BE2C (cell line): Measurements from ENCODE around the gene EXOC3L4.

DNA sequence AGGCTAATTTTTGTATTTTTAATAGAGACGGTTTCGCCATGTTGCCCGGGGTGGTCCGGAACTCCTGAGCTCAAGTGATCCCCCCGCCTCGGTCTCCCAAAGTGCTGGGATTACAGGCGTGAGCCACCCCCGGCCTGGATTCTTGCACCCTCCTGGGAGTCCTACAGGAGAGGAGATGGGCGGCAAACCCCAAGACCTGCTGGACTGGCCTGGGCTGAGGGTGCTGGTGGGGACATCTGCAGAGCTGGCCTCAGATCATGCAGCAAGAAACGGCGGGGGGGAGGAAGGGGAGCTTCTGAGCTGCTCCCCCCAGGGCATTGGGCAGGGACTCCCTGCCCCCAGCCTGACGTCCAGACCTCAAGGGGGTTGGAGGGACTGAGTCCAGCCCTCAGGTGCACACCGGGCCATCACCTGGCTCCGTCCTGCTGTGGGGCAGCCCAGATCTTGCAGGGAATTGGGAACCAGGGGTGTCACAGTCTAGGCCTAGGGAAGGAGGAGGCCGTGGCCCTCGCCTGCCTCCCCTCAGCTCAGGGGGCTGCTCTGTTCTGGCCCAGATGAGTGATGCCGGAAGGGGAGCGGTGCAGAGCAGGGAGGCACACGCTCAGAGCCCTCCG is 9.1 kb upstream of the AMN start:
- RRBS, result no CpG with 5 or more reads among the region's 20 CpGs

DNA sequence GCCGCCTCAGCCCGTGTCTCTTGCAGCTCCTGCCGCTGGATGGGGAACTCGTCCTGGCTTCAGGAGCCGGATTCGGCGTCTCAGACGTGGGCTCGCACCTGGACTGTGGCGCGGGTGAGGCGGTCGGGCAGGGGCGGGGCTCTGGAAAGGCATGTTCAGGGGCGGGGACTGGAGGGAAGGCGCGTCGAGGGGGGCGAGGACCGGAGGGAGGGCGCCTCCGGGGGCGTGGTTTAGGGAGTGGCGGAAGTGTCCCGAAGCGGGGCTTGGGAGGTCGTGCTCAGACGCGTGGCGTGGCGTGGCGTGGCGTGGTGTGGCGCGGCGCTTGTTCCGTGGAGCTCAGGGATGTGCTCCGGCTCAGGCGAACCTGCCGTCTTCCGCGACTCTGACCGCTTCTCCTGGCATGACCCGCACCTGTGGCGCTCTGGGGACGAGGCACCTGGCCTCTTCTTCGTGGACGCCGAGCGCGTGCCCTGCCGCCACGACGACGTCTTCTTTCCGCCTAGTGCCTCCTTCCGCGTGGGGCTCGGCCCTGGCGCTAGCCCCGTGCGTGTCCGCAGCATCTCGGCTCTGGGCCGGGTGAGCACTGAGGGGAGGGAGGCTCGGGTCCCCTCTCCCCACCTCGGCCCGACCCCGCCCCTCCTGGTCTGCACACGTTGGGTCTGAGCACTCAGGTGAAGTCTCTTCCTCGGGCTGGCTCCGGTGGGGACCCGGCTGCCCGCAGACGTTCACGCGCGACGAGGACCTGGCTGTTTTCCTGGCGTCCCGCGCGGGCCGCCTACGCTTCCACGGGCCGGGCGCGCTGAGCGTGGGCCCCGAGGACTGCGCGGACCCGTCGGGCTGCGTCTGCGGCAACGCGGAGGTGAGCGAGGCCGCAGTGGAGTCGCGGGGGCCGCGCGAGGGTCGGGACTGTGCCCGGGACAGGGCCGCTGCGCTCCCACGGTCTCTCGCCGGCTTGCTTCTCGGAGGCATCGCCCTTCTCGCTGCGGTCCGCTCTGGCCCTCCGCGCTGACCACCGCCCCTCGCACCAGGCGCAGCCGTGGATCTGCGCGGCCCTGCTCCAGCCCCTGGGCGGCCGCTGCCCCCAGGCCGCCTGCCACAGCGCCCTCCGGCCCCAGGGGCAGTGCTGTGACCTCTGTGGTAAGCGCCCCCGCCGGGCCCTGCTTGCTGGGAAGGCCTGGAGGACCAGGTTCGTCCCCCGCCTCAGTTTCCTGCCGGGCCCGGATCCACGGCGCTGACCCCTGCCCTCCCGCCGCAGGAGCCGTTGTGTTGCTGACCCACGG is 6.4 kb downstream of the AMN start:
- RRBS, result 24% methylated on average over 33 of the region's 144 CpGs

- RRBS, result no CpG with 5 or more reads among the region's 18 CpGs
Measured at GRCh38 chr14:102946560-102946970, 24.1 kb downstream of the AMN start.

DNA sequence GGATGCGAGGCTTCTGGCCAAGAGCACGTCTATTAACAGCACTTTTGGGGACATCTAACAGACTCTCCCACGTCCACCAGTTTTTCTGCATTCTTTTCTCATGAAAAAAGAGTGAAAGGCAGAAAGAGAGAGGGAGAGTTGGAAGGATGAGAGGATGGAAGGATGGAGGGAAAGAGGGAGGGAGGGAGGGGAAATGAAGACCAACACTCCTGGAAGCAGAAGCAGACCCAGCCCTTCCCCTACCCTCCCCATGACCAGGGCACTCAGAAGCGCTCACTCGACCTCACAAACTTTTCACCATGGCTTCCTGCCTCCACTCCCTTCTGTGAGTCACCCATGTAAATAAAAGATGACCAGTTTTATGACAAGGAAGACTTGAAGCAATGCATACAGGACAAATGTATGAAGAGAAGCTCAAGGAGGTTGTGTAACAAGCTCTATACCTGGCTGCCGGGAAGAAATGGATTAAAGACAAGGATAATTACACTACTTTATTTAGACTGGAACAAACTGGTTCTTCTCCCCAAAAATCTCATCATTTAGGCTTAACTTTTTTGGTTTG is 63.9 kb downstream of the CDC42BPB start:
- RRBS, result no CpG with 5 or more reads among the region's 6 CpGs

DNA sequence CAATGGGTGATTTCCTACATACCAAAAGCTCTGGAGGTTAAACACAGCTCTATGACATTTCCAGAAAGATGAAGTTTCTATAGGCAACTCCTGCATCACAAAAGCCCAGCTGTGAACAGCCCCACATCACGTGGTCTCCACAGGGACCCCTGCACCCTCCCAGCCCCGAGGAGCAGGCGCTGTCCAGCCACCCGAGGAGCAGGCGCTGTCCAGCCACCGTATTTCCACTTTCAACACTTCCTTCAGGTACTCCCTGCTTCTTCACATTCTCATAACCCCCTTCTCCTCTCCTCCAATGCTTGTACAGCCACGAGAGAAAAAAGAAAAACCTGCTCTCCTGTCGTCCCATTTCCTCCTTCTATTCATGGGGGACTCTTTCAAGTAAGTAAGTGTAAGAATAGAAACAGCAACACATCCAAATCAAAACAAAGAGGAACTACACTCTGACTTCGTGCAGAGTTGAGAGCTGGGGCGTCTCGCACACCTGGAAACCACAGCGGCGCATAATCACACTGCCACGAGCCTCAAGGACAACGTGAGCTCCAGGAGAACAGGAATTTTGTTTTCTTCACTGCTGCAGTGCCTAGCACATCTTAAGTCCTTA is 11.9 kb downstream of the CDC42BPB start:
- RRBS, result no CpG with 5 or more reads among the region's 15 CpGs

DNA sequence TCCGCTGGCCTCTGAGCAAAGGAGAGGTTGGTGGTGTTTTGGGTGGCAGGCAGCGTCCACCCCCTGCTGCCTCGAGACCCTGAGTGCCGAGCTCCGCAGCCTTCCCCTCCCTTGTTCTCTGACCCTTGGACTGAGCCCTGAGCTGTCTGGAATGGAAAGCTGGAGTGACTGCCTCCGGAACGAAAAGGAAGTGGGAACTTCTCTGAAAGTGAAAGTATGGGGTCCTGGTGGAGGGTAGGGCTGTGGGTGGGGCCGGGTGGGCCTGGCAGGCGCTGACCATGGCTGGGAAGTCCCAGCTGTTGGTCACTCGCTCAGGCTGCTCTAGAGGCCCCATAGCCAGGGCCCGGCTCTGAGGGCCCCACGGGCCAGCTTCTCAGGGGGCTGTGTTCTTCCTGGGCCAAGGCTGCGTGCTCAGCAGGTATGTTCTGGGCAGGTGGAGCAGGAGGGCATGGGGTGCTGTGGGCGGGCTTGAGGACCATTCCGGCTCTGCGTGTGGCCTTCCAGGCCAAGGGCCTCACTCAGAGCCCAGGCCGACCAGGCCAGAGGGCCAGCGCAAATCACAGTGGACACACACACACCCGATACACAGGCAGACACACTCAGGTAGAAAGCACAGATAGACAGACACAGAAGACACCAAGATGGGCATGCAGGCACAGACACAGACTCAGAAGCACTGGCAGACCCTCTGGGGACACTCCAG is at the start of gene EXOC3L4:
Gene EXOC3L4, plus strand, starts transcription at position 303 of the 703 bp plus-strand sequence.
- RRBS, result 80% methylated on average over 5 of the region's 19 CpGs

DNA sequence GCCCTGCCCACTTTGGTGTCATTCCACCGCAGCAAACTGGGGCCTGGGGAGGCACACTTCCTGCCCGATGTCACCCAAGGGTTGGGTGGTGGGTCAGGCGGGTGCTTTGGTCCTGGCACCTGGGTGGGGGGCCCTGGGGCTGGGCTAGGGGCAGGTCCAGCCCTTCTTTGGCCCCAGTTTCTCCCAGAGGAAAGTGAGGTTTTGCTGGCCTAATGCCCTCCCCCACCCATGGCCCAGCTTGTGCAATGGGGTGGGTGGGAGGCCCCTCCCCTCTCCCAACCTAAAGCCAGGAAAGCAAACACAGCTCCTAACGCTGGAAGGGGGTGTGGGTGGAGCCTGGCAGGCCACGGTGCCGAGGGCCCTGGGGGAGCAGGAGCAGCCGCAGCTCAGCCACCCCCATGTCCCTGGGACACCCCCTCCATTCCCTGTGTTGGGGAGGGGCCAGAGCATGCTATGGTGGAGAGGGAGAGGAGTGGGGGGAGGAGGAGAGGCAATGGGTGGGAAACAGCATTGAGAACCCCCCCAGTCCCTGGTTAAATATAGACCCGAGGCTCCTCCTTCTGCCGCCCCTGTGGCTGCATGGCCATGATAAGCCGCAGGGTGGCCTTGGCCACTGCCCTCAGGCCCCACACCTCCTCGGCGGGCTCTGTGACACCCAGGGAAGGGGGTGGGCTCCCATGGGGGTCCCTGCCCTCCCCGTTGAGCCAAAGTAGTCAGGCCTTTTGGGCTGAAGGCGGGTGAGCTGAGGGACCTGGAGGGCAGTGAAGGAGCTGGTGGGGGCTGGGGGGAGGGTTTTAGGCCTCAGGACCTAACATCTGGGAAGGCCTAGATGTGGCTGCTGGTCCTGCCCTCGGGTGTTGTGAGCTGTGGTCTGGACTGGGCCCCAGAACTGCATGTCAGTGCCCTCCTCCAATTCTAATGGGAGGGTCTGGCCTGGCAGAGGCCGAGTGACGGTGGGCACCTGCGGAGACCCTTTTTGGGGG is 4.8 kb downstream of the EXOC3L4 start:
- RRBS, result no CpG with 5 or more reads among the region's 18 CpGs

DNA sequence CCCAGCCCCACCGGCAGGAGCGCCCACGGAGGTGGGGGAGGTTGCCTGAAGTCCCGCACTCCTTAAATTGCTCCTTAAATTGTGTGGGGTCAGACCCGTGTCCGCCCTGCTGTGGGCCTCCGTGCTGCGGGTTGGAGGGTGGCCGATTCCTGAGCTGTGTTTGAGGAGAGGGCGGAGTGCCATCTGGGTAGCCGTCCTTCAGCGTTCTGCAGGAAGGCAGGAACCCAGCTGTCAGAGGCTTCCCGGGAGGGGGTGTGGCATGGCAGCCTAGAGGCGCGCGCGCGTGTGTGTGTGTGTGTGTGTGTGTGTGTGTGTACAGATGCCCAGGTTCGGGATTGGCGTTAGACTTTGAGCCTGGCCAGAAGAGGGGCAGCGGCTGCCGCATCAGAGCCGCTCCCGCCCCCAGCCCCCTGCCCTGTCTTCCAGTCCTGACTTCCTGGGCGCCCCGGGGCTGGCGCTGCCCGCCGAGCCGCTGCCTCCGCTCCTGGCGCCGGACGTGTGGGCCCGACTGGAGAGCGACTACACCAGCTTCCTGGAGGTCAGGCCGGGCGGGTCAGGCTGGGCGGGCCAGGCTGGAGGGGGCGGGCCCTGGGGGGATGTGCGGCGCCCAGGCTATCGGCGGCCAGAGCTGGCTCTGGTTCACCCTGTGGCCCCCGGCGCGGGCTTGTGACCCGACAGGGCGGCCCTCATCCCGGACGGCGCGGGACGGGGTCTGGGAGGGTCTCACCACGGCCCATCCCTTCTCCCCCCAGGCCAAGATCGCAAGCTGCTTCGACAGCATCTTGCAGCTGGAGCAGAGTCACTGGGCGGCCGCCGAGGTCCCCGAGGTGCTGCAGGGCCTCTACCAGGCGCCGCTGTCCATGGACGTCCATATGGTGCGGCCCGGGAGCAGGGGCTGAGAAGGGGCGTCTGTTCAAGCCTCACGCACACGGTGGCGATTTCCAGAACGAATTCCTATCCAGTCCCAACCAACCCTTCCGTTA is 9.3 kb downstream of the EXOC3L4 start:
- RRBS, result 5% methylated on average over 20 of the region's 72 CpGs

DNA sequence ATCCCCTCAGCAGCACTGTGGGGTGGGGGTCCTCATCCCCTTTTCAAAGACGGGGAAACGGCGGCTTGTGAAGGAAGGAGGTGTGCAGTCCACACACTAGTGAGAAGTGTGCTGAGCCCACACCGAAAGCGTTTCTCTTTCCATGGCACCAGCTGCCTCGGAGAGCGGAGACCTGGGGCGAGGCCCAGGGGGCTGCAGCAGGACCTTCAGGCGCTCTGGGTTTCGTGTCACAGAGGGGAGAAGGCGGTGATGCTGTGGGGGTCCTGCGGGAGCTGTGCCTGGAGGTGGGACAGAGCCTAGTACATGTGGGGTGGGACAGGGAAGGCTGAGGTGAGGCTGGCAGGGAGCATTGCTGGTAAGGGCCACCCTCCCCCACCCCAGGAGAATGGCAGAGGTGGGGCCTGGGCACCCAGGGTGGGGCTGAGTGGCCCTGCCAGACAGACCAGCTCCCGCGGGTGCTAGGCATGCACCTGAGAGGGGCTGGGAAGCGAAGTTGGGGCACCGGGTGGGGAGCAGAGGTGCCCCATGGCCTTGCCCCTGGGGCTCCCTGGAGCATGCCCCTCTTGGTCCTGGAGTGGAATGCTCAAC is 1.1 kb downstream of the TNFAIP2 start:
- RRBS, result no CpG with 5 or more reads among the region's 16 CpGs

DNA sequence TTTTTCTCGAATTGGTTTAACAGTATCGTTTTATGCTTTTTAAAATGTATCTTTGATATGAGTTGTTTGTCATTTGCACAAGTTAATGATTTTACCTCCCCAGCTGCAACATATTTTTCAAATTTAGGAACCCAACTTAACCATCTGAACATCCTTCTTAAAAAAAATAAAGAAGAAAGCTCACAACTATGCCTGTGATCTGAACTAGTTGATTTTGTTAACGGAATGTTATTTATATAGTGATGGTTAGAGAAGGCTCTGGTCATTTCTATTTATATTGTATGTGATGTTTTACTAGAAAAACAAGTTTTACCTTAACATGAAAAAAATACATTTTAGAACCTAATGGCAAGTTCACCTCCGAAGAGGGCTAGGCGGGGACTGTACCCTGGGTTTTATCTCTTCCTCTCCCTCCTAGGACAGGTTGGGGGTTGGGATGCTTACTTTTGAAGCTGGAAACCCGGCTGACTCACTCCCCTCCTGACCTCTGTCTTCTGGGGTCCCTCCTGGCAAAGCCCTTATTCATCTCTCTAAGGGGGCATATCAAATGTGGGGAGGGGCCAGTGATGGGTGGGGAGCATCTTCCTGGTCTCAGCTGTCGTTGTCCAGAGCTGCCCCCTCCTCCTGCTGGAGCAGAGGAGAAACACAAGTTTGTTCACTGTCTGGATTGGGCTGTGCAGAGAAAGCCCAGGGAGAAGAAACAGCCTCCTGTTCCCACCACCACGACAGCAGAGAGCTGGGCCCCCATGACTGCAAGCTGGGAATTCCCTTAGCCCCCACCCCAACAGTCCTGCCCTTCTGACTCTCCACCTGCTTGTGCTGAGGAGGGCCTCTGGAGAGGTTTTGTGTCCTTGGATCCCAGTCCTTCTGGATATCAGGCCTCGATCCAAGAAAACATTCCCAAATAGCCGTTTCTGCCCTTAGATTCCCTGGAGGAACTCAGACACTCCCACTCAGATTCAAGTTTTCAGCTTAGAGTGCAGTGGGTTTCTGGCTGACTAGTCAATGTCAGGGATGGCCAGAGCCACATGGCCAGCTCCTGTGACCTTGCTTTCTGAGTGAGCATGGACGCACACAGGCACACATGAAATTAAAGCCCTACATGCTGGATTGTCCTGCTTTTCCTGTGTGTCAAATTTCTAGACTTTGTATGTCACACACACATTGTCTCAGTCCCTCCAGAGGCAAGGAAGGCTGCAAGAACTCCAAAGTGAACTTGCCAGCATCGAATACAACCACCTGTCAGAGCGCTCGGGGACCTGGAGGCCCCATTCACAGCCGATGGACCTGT is 85.9 kb downstream of the TNFAIP2 start:
- RRBS, result no CpG with 5 or more reads among the region's 15 CpGs

- RRBS, result no CpG with 5 or more reads among the region's 5 CpGs
Measured at GRCh38 chr14:103255477-103255855, 78.6 kb upstream of the EIF5 start.

- RRBS, result no CpG with 5 or more reads among the region's 3 CpGs
Measured at GRCh38 chr14:103341545-103341988, 7.5 kb downstream of the EIF5 start.

DNA sequence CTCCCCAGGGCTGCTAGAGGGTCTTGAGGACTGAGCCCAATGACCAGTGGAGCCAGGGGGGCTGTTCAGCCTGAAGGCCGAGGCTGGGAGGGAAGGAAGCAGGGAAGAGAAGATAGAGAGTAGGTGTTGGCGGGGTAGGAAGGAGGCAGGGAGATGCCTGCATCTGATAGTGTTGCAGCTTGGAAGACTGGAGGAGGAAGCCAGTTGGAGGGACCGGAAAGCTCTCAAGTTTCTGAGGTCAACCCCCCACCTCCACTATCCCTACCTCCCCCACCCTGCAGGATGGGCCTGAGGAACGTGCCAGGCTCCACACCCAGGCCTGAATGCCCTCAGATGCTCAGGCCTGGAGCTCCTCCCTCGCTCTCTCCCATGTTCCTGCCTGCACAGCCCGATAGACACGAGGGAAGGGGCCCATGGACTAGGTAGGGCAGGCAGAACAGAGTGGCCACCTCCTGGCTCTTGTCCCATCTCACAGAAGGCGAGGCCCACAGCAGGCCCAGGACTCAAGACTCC is 3.5 kb downstream of the CKB start:
- RRBS, result no CpG with 5 or more reads among the region's 8 CpGs

- RRBS, result no CpG with 5 or more reads among the region's 18 CpGs
Measured at GRCh38 chr14:103525057-103525895, 2.6 kb upstream of the CKB start.

GRCh38 chr14:103526692-103526927 is 2.4 kb upstream of the TRMT61A start:
- RRBS, result no CpG with 5 or more reads among the region's 3 CpGs

GRCh38 chr14:103594072-103594764 is 31.5 kb downstream of the COA8 start:
- RRBS, result no CpG with 5 or more reads among the region's 17 CpGs

- RRBS, result no CpG with 5 or more reads among the region's 8 CpGs
Measured at GRCh38 chr14:103669947-103670355, 40.9 kb downstream of the KLC1 start.

DNA sequence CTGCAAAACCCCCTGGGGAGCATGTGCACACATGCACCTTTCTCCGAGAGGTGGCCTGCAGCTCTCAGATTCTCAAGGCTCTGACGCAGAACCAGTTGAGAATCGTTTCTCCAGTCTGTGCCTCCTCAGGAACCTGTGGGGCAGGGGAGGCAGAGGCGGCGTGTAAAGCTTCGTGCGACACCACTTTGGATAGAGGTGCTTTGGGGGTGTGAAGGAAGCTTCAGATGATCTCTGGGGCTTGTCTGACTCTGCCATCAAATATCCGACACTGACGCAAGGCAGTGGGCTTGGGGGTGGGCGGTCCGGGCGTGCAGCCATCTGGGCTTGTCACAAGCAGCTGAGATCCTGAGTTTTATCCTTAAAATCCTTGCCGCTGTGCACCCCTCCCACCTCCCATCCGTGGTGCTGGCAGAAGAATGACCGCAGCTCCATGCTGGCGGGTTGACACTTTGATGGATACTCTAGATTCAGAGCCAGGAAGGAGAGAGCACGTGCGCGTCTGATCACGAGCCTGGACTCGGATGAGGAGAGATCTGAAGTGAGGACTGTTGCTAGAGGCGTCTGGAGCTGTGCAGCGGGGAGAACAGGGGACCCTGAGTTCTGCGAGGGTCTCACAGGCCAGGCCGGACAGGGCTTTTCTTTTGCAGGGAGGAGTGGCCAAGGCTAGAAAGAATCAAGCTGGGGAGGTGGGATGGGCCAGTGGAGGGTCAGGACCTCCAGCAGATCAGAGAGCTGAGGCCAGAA is 2.9 kb downstream of the ZFYVE21 start:
- RRBS, result no CpG with 5 or more reads among the region's 25 CpGs

- RRBS, result 21% methylated on average over 3 of the region's 29 CpGs
Measured at GRCh38 chr14:103724100-103724779, 8.6 kb downstream of the ZFYVE21 start.

DNA sequence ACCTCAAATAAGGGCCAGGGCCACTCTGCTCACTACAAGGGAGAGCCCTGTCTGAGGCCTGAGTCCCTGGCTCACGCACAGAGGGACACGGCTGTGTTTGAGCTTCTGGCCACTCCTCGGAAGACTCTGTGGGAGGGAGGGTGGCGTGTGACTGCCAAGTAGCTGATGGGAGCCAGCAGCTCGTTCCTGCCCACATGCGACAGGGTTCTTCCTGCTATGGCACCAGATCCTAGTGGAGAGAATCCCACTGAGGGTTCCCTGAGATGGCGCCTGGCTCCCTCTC is 23.5 kb downstream of the ZFYVE21 start:
- RRBS, result no CpG with 5 or more reads among the region's 7 CpGs